SK-MEL-5 (cell line): ENCODE measurements around a stretch of chr7.

RAMPAGE:
- cytosol, long total RNA, result no peak
- long total RNA, result no peak
- nucleus, long total RNA, result no peak
Observed at GRCh38 chr7:131545916-131546450, 10.4 kb downstream of the PODXL start.

GRCh38 chr7:131557786-131558394, 1.5 kb upstream of the PODXL start:
RAMPAGE:
- cytosol, long total RNA, result no peak
- long total RNA, result no peak
- nucleus, long total RNA, result no peak

GRCh38 chr7:132410255-132410733, 166.0 kb downstream of the PLXNA4 start:
RAMPAGE:
- cytosol, long total RNA, result no peak
- long total RNA, result no peak
- nucleus, long total RNA, result no peak

RAMPAGE:
- cytosol, long total RNA, result no peak
- long total RNA, result no peak
- nucleus, long total RNA, result no peak
Observed at GRCh38 chr7:132451219-132451594, 125.1 kb downstream of the PLXNA4 start.

RAMPAGE:
- cytosol, long total RNA, result no peak
- long total RNA, result no peak
- nucleus, long total RNA, result no peak
Observed at GRCh38 chr7:132485482-132485783, 90.8 kb downstream of the PLXNA4 start.

RAMPAGE:
- cytosol, long total RNA, result no peak
- long total RNA, result no peak
- nucleus, long total RNA, result no peak
Observed at GRCh38 chr7:133983609-133984023, 143.5 kb upstream of the LRGUK start.

RAMPAGE:
- cytosol, long total RNA, result no peak
- long total RNA, result no peak
- nucleus, long total RNA, result no peak
Observed at GRCh38 chr7:134366434-134366889, 49.7 kb upstream of the SLC35B4 start.

DNA sequence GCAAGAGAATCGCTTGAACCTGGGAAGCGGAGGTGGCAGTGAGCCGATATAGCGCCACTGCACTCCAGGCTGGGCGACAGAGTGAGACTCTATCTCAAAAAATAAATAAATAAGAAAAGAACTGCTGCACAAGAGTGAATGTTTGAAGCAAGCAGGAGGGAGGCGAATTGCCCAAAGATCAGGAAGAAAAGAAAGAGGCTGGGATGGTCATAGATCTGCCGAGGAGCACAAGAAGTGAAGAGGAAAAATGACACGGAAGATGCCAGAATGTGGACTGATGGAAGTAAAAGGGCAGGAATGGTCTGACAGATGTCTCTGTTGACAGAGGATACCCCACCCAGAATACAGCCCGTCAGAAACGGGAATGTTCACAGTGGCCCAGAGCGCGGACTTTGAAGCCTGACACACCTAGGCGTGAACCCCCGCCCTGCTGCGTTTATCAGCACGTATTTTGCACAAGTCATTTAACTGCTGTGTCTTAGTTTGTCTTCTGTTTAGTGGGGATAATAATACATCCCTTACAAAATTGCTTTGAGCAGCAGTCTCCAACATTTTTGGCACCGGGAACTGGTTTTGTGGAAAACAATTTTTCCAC, 27.2 kb downstream of the AKR1B1 start:
RAMPAGE:
- cytosol, long total RNA, result no peak
- long total RNA, result no peak
- nucleus, long total RNA, result no peak

RAMPAGE:
- cytosol, long total RNA, result no peak
- long total RNA, result no peak
- nucleus, long total RNA, result no peak
Observed at GRCh38 chr7:134528015-134528599, 740 bp downstream of the AKR1B10 start.

DNA sequence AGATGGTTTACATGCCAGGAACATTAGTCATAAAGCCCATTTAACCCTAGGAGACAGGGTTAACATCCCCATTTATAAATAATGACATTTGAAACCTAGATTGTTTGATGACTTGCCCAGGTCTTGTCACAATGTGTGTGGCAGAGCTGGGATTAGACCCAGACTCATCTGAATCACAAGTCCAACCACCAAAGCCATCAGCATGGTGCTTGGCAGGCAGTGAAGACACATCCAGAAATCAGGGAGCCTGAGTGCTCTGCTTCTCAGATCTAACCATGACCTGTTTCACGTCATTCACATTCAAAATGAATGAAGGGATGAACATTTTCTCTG, 6.1 kb downstream of the AKR1B10 start:
RAMPAGE:
- cytosol, long total RNA, result no peak
- long total RNA, result no peak
- nucleus, long total RNA, result no peak

DNA sequence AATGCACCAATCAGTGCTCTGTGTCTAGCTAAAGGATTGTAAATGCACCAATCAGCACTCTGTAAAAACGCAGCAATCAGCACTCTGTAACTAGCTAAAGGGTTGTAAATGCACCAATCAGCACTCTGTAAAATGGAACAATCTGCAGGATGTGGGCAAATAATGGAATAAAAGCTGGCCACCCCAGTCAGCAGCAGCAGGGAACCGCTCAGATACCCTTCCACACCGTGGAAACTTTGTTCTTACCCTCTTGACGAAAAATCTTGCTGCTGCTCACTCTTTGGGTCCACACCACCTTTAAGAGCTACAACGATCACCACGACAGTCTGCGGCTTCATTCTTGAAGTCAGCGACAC, 16.0 kb downstream of the AKR1B15 start:
RAMPAGE:
- cytosol, long total RNA, result no peak
- long total RNA, result no peak
- nucleus, long total RNA, result no peak

GRCh38 chr7:134645537-134645797, 1.2 kb upstream of the BPGM start:
RAMPAGE:
- cytosol, long total RNA, result no peak
- long total RNA, result no peak
- nucleus, long total RNA, result no peak

DNA sequence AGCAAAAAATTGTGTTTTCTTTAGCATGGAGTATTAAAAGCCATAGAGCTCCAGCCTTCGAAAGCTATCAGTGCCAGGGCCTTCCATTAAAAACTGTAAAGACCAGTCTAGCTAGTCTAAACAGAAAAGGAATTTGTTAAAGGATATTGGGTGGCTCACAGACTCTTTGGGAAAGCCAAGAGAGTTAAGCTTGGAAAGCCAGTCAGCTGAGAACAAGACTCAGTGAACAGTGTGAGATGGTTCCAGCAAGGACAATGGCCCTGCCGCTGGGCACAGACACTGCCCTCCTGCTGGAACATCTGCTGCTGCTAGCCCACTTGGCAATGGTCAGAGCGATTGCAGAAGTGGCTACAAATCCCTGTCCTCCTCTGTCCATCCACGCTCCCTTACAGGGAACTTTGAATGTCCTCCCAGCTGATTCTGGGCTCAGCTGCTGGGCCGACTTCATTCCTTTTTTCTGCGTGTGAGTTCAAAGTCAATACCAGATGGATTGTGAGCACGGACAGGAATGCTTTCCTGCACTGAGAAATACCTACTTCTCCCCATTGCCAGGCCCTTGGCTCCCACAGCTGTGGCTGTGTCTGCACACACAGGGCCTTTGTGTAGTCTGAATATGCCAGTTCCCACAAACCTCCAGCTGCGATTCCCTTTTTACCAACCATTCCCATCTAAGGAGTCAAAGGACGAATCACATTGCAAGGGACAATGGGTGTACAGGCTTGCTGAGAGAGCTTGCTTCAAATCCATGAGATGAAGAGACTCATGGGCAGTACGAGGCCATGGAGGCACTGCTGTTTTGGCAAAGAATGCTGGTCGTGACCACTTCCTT, 44.0 kb downstream of the BPGM start:
RAMPAGE:
- cytosol, long total RNA, result no peak
- long total RNA, result no peak
- nucleus, long total RNA, result no peak

GRCh38 chr7:134703777-134704153, 57.1 kb downstream of the BPGM start:
RAMPAGE:
- cytosol, long total RNA, result no peak
- long total RNA, result no peak
- nucleus, long total RNA, result no peak

DNA sequence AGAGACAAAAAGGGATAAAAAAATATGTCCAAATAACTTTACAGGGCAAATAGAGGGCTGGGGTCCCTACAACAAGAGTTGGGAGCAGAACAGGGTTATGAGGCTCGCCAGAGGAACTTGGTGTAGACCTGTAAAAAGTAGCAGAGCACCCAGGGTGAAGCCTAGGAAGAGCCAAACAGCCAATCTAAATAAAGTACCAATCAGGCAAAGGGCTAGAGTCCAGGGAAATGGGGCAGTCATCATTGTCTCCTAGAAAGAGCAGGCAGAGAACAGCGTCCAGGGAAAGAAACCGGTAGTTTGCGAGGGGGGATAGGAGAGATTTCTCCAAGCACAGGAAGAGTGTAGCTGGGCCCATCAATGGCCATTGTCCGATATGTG, 60.1 kb upstream of the CALD1 start:
RAMPAGE:
- cytosol, long total RNA, result no peak
- long total RNA, result no peak
- nucleus, long total RNA, result no peak

DNA sequence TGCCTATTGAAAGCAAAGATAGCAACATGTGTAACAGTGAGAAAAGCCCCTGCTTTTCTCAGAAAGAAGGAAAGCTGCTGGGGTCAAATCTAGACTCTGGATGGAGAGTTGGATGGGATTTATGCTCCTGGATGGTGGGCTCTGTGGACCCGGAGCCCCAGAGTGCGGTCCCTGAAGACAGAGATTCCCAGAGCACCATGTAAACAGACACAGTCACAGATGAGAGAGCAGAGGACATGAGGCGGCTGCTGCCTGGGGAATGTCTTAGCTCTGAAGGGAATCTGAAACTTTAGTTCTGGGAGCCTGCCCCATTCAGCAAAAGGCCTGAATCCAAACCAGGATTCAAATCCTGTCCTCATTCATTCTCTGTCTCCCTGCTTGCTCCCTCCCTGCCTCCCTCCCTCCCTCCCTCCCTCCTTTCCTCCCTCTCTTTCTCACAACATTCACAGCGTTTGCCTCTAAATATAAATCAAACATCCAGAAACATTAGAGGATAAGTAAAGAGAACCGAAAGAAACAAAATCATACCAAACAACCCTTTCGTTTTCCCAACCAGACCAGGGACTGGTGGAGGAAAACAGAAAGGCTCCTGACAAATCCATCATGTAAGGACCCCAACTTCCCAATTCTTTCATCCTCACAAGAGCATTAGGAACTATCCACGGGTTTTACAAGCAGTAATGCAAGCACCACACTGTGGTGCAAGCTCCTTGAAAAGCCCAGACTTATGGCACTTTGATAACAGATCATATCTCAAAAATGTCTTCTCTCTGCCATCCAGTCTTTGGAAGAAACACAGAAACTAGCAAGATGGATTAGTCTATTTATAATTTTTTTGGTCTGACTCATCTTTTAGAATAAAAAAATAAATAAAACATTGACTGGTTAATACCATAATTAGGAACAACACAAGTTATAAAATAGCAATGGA, 49.4 kb upstream of the CALD1 start:
RAMPAGE:
- cytosol, long total RNA, result no peak
- long total RNA, result no peak
- nucleus, long total RNA, result no peak

GRCh38 chr7:134785898-134786359, 6.5 kb downstream of the CALD1 start:
RAMPAGE:
- cytosol, long total RNA, result no peak
- long total RNA, result no peak
- nucleus, long total RNA, result no peak

RAMPAGE:
- cytosol, long total RNA, result no peak
- long total RNA, result no peak
- nucleus, long total RNA, result no peak
Observed at GRCh38 chr7:134811680-134811926, 32.2 kb downstream of the CALD1 start.

DNA sequence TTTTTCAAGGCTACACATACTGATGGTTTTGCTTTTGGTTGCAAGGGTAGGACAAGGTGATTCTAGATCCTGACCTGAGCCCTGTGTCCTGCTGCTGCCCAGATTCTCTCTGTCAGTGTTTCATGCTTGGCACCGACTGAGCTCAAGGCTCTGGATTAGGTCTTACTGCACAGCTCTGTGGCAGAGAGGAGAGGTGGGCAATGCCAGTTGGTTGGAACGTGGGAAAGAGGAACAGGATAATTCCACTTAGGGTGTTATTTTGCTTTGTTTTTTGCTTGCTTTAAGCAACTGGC, 55.7 kb downstream of the CALD1 start:
RAMPAGE:
- cytosol, long total RNA, result no peak
- long total RNA, result no peak
- nucleus, long total RNA, result no peak

RAMPAGE:
- cytosol, long total RNA, result no peak
- long total RNA, result no peak
- nucleus, long total RNA, result no peak
Observed at GRCh38 chr7:134852409-134853298, 73.2 kb downstream of the CALD1 start.